Penis (tissue), 1 donor: ENCODE data around the gene ACTR3B.

GRCh38 chr7:151742615-151743137, 134.2 kb downstream of the PRKAG2 start:
- PRO-cap = no peak

DNA sequence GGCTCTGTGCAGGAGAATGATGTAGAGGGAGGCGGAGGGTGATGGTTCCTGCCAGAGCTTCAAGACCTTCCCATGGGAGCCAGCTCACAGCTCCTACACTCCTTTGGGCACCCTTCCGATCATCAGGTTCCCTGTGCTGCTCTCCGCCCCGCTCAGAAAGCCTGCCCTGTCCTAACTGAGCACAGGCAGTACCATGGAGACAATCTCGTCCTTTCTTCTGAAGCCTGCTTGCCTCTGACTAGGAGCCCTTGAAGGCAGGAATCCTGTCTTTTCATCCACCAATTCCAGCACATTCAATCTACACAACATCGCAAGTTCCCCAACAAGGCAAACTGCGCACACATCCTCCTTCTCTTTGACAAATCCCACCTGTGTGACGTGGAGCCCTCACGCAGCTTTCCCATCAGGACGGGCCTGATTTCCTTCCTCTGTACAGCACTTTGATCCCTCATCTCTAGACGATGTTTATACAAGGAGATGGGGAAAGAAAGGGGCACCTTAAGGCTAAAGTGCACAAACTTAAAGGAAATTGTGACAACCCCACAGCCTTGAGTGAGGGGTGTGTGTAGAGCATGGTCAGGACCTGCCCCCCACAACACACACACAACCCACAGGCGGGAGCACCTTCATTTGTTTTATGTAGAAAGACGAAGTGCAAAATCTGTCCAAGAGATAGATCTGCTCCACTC, 97.3 kb downstream of the PRKAG2 start:
- PRO-cap = no peak

- PRO-cap = no peak
Observed at GRCh38 chr7:151787050-151787464, 89.9 kb downstream of the PRKAG2 start.

GRCh38 chr7:151824256-151824955, 52.5 kb downstream of the PRKAG2 start:
- PRO-cap = no peak

DNA sequence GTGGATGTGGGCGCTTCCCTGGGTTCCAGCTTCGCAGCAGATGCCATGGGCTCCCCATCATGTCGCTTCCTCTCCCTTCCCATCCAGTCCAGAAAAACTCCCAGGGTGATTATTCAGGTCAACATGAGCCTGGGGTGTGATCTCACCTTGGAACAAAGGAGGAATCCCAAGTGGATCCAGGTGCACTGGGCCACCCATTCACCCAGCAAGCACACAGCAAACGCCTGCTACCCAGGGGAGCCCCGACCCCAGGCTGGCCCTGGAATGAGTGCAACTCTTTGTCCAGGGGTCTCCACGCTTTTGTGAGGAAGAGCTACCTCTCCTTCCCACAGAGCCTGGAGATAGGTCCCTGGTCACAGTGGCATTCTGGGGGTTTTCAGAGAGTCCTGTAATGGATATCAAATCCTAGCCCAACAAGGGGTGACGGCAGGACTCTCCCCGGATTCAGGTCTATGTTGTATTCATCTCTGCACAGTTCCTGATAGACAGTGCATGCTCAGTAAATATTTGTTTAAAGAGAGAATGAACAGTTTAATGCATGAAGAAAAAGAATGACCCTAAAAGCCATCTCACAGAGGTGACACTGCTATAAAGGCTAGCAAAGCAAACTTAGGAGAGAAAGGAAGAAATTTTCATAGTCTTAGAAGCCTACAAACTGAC, 48.9 kb downstream of the PRKAG2 start:
- PRO-cap = no peak

DNA sequence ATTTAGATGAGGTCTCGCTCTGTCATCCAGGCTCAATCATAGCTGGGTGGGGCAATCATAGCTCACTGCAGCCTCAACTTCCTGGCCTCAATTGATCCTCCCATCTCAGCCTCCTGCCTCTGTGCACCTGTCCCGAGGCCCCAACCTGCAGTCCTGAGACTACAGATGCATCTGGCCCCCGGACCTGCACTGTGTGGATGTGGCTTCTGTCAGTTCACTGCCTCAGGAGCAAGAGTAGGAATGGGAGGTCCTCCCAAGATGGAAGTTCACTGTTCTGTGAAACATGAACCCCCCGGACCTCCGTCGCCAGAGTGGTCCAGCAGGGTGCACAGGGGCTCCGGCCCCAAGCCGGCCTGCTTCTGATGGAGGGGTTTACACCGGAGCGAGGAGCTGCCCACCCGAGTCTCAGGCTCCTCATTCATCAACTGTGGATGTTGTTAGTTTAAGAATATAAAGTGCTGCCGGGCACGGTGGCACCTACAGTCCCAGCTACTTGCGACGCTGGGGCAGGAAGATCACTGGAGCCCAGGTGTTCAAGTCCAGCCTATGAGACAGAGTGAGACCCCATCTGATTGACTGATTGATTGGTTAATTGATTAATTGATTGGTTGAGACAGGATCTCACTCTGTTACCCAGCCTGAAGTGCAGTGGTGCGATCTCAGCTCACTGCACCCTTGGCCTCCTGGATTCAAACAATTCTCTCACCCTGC, 36.4 kb downstream of the PRKAG2 start:
- PRO-cap = no peak

GRCh38 chr7:151867641-151867788, 9.4 kb downstream of the PRKAG2 start:
- PRO-cap = no peak

- PRO-cap = no peak
Observed at GRCh38 chr7:151878003-151878359, 1.1 kb upstream of the PRKAG2 start.

DNA sequence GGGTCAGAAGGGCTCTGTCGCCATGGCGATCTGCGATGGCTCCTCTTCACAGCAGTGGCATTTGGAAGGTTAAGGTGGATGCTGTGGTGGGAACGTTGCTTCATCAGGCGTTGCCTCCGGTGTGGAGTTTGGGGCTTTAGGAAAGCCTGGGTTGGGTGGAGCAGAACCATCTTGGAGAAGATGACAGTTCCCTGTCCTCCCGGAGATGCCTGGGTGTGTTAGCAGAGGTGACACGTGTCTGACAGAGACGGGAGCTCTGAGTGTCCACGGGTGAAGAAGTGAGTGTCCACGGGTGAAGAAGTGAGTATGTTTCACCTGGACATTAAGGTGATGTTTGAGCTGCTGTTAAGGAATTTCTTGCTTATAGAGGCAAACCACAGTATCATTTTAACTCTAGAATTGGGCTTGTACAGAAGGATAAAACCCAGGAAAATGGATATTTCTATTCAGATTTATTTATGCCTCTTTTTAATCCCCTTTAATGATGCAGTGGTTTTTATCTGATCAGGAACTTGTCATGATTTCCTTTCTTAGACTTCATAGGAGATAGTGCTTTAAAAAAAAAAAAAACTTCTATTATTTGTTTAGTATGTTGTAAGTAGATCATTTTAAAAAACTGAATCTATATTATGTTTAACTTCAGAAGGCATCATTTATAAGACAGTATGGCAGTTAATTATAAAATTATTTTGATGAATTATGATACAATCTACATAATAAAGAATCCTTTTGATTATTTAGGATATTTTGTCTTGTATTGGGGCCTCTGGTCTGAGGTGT, 96.3 kb downstream of the GALNT11 start:
- PRO-cap = no peak

DNA sequence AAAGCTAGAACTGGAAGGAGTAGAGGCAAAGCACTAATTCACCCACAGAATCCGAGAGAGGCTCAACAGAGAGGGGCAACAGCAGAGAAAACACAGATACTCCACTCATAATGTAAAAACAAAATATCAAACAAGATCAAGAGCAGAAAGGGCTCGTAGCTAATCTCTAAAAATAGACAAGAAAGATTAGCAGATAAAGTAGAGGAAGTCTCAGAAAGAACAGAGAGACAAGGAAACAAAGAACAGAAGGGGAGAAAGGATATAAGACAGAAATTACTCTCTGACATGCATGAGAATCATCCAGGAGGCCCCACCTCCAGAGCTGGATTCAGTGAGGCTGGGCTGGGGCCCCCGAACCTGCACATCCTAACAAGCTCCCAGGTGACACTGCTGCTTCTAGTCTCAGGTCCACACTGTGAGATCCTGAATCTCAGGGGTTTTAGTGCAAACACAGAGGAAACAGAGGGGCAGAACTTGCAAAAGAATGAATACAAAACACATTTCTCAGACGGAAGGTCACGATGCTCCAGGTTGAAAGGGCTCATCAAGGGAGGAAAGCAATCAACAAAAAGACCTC, 117.8 kb downstream of the GALNT11 start:
- PRO-cap = no peak

GRCh38 chr7:152240541-152241341, 195.1 kb downstream of the KMT2C start:
- PRO-cap = no peak

GRCh38 chr7:152383840-152384904, 51.6 kb downstream of the KMT2C start:
- PRO-cap = no peak

DNA sequence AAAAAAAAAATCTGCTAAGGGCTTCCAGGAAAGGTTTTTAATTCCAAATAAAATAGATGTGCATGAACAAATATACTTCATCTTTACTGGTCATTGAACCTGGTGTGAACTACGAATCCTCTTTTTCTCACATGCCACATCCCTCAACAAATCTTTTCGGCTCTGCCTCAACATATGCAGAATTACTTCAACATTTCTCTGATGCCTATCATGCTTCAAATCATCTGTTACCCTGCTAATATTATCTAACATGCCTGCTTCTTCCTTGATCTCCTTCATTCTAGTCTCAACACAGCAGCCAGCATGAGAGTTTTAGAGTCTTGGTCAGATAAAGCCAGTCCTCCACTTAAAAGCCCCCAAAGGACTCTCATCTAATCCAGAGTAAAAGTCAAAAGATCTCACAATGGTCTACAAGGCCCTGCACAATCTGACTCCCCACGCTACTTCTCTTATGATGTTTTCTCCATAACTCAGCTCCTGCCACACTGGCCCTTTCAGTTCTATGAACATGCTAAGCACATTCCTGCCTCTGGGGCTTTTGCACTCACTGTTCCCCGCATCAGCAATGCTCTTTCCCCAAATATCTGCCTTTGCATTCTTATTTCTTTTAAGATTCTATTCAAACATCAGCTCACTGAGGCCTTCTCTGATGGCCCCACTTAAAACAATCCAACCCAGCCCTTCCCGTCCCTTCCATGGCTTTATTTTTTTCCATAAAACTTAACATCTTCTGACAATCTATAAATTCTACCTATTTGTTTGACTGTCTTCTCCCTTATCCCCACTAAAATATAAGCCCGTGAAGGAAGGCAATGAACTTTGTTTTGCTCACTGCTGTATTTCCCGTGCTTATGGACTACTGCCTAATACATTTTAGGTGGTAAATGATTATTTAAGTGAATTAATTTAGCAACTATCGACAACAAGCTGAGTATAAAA, 41.6 kb downstream of the KMT2C start:
- PRO-cap = no peak

DNA sequence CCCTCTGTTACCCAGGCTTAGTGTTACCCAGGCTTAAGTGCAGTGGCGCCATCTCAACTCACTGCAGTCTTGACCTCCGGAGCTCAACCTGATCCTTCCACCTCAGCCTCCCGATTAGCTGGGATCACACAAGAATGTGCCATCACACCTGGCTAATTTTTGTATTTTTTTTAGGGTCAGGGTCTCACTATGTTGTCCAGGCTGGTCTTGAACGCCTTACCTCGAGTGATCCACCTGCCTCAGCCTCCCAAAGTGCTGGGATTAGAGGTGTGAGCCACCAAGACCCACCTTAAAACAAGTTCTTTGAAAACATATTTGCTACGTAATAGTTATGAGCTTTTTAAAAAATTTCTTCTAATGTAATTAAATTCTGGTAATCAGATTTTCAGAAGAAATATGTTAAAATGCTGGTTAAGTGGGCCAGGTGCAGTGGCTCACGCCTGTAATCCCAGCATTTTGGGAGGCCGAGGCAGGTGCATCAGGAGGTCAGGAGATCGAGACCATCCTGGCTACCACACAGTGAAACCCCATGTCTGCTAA, 26.7 kb downstream of the KMT2C start:
- PRO-cap = no peak

- PRO-cap = no peak
Observed at GRCh38 chr7:152433718-152434148, 2.1 kb downstream of the KMT2C start.

GRCh38 chr7:152615162-152615739, 60.7 kb downstream of the XRCC2 start:
- PRO-cap = no peak

GRCh38 chr7:152759251-152759942, at the start of gene ACTR3B:
ACTR3B (plus strand) TSS chr7:152759752.
- PRO-cap = unidirectional peak, plus-strand start at chr7:152759767

DNA sequence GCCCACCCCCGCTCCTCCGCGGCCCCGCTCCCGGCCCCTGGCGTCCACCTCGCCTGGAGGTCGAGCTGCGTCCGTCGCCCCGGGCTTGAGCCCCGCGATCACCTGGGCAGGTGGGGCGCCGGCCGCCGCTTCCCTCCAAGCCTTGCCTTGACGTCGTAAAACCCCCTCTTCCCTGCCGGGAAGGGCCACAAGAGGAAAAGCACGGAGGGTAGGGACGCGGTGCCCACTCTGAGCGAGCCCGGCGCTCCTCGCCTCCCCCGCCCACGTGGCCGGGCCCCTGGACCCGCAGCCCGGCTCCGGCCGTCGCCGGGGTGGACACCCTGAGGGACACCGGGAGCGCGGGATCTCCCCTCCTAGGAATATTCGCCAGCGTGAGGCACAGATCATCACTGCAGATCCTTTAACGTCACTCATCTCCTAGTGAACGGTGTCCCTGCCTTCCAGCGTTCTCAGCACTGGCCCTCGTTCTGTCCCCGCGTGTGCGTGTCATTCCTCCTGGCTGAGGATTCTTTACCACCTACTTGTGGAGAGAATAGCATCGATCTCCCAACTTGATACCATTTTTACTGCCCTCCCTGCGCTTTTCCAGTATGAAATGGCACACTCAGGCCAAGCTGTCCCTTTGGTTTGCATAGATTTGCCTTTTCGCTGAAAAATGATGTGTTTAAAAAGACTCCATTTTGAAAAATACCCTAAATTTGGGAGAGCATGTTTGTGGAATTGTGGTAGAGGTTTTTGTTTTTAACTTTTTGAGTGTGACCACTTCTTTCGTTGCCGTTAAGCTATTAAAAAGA, 588 bp downstream of the ACTR3B start:
- PRO-cap = bidirectional peak, plus-strand start at position 309 of the sequence, minus-strand start at position 267 of the sequence

GRCh38 chr7:152850301-152851112, 91.0 kb downstream of the ACTR3B start:
- PRO-cap = no peak

DNA sequence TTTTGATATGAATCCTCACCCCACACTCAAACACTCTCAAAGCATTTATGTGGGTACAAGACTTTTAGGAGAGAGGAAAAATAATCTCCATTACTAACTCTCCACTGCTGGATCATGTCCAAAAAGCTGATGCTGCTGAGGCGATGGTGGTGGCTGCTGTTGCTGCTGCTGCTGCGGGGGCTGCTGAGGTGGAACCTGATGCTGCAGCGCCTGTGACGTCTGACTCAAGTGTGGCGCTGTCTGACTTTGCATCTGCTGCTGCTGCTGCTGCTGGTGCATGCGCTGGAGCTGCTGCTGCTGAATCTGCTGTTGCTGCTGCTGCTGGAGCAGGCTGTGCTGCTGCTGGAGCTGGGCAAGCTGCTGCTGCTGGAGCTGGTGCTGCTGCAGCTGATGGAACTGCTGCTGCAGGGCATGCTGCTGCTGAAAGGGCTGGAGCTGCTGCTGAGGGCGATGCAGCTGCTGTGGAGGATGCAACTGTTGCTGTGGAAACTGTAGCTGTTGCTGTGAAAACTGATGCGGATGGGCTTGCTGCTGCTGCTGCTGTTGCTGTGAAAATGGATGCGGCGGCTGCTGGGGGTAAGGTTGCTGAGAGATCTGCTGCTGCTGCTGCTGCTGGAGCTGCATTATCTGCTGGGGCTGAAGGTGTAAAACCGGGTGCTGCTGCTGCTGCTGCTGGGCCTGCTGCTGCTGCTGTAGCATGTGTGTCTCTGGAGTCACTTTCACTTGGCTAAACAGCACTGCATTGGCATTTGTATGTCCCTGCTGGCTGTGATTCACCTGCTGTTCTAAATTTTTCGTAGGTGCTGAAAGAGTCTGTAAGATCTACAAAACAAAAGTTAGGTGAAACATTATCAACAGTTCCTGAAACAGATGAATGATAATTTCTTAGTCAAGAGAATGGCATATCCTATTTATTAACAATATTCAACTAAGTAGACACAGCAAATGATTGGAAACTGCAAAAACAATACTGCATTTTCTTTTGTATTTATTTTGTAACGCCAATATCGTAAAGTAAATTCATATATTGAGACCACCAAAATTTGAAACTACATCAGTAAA, 34.3 kb downstream of the PAXIP1 start:
- PRO-cap = no peak